Melanocyte of skin (primary cell): ENCODE results near the genes IQSEC3 and CCDC77.

- CAGE, long polyA plus RNA, 2 experiments = no peak in any of the 2 experiments
These were observed at the start of gene IQSEC3 for GRCh38 chr12:66358-67252. Gene IQSEC3, plus strand, starts transcription at chr12:66767.

DNA sequence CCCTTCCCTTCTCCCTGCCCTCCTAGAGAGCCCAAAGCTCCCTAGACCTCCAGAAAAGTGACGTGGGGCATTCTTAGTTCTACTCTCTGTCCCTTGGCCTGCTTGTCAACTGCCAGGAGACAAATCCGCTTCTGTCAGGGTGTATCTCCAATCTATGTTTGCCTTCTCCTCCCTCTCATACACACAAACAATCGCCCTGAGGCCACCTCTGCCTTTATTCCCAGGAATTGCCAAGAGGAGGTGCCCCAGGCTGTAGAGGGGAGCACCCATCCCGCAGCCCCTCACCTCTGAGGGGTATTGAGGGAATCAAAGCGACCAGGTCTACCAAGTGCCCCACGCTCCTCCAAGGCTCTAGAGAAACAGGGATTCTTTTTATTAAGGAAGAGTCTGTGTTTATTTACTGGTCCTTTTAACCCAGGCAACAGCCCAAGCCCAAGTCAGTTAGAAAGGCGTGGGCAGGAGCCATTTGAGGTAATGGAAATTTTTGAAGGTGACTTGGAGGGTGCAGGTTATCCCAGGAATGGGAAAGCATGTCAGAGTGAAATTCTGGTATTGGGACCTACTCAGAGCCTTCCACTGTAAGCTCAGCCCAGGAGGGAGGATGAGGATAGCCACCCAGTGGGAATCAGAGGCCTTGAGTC is 3.0 kb downstream of the SLC6A12 start:
- CAGE, long polyA plus RNA, 2 experiments = no peak in any of the 2 experiments

DNA sequence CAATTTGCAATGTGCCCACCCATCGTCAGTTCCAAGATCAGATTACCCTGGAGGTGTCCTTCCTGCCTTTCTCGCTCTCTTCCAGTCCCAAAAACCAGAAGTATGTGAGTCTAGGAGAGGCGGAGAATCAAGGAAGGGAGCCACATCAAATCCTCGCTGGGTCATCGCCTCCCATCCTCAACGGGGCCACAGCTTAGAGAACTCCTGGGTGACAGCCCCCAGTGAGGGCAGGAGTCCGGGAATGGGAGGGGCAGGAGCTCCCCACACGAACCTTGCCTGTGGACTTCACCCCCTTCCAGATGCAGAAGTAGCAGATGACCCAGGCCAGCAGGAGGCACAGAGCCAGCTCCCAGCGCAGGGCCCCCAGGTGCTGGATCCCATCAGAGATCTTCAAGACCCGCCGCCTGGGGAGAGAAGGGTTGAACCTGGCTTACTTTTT is 22.9 kb upstream of the SLC6A12 start:
- CAGE, long polyA plus RNA, 2 experiments = no peak in any of the 2 experiments

DNA sequence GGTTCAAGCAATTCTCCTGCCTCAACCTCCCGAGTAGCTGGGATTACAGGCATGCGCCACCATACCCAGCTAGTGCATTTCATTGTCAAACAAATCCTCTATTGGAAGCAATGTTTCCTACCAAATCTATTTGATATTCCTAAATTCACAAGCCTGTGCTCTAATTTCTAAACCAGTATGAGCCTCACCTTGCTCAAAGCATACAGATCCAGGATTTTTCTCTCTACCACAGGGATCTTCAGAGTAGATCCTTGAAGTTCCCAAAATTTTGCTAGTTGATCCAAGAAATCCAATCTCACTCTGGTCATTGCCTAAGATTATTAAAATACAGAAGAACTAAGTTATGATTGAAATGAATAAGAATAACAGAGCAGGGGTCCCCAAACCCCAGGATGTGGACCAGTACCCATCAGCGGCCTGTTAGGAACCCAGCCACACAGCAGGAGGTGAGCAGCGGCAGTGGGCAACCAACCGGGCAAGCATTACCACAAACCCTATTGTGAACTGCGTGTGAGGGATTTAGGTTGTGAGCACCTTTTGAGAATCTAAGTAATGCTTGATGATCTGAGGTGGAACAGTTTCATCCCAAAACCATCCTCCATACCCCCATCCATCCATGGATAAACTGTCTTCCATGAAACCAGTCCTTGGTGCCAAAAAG is 5.1 kb downstream of the KDM5A start:
- CAGE, long polyA plus RNA, 2 experiments = no peak in any of the 2 experiments

- CAGE, long polyA plus RNA, 2 experiments = no peak in any of the 2 experiments
These were observed at the start of gene CCDC77 for GRCh38 chr12:401263-402072. Gene CCDC77, plus strand, starts transcription at chr12:401644.

GRCh38 chr12:462617-463504 is 3.1 kb downstream of the B4GALNT3 start:
- CAGE, long polyA plus RNA, 2 experiments = no peak in any of the 2 experiments

DNA sequence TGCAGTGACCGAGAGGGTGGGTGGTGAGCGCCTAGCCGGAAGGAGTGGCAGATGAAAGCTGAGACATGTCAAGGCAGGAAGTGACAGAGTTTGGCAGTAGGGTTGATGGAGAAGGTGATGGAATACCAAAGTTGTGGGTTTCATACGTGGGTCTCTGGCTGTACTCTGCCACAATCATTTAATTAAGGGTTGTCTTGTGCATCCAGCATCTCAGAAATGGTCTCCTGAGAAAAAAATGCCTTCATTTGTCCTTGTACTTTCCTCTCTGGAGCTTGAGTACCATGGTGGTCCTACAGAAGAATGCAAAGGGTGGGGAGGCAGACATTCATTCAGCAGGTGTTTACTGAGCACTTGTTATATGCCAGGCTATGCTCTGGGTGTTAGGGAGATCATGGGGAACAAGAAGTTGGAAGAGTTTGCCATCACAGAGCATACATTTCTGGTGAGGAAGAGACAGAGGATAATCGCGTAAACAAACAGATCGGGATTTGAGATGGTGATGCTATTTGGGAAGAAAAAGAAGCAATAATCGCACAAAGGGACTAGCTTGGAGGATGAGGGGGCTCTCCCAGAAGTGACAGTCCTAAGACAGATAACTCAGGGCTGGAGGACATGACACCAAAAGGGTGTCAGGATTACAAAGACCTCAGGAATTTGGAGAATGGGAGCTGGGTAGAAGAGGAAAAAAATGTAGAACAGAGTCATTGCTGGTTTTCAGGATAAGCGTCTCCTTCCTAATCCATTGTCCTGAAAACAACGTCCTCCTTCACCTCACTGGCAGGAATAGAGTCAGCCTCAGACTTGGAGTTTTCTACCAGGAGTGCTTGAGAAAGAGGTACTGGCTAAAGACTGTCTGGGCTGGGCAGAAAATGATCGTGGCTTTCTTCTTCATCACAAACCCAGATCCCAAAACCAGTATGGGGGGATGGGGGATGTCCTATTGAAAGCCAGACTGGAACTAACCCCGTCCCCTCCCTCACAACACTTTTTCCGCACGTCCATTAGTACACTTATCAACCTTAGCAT is 13.9 kb downstream of the B4GALNT3 start:
- CAGE, long polyA plus RNA, 2 experiments = no peak in any of the 2 experiments

DNA sequence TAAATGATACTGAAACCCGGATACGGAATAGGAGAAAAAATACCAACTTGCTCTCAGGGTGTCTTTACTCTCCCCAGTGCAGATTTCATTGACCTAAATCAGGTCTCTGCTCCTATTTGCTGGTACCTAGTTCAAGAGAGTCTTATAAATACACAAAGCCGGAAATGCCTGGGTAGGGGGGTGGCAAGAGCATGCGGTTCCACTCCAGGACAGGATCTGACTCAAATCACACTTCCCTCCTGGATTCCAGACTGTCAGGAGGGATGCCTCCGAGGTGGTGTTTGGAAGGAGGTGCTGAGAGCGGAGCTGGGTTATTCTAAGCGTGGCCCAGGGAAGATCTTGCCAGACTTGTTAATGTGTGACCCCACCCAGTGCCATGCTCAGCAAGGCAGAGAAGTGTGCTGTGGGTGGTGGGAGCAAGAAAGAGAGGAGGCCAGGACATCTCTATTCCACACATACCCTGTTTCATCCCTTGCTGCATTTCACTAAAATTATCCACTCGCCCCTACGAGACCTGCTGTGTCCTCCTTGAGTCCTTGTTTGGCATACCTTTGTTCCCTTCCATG is 49.8 kb downstream of the B4GALNT3 start:
- CAGE, long polyA plus RNA, 2 experiments = no peak in any of the 2 experiments

DNA sequence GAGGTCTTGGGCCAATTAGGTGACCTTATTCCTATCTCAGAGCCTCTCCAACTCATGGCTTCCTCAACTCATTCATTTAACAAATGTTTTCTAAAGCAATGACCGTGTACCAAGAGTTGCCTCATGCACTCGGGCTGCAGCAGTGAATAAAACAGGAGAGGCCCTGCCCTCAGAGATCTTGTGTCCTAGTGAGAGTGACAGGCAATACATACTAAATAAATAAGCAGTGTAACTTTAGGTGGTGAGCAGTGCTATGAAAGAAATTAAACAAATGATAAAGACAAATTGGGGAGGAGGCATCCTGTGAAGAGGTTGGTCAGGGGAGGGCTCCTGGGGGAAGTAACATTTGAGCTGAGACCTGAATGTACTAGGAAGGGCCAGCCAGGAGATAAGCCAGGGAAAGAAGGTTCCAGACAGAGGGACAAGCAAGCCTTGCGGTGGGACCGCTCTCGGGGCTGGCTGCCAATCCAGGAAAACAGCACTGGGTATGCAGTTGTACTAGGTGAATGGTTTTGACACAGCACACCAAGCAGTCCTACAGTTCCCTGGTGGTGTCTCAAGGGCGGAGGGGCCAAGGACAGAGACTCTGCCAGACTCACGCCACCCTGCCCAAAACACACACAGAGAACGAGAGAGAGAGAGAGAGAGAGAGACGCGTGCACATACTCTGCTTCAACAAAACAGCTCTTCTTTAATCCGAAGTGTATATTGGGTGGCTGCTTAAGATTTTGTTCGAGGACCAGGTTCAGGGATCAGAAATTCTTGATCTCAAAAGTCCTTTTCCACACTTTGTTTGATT is 1.3 kb downstream of the NINJ2 start:
- CAGE, long polyA plus RNA, 2 experiments = no peak in any of the 2 experiments

- CAGE, long polyA plus RNA, 2 experiments = no peak in any of the 2 experiments
These were observed 1.4 kb upstream of the WNK1 start for GRCh38 chr12:750860-751499.

- CAGE, long polyA plus RNA, 2 experiments = no peak in any of the 2 experiments
These were observed 2.6 kb downstream of the WNK1 start for GRCh38 chr12:754810-755483.

GRCh38 chr12:884062-884384 is 65.5 kb downstream of the RAD52 start:
- CAGE, long polyA plus RNA, 2 experiments = no peak in any of the 2 experiments

DNA sequence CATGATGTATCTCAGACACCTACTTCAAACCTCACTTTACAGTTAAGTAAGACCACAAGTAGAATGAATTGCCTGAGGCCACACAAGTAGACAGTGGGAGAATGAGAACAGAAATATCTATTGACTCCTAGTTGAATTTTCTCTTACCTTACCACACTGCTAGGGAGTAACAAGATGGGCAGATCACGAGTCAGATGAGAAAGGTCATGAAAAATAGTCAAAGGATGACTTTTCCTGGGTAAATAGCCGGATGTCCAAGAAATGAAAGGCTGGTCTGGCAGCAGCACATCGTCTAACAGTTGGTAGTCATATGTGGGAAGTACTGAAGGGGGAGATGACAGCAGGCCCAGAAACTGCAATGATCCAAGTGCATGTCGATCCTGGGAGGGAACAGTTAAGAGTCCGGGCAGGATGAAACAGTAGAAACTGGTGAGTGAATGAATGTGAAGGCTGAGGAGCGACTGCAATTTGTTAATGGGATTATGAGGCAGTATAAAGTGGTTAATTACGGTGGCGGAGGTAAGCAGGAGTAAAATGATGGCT is 1.3 kb upstream of the ERC1 start:
- CAGE, long polyA plus RNA, 2 experiments = no peak in any of the 2 experiments

DNA sequence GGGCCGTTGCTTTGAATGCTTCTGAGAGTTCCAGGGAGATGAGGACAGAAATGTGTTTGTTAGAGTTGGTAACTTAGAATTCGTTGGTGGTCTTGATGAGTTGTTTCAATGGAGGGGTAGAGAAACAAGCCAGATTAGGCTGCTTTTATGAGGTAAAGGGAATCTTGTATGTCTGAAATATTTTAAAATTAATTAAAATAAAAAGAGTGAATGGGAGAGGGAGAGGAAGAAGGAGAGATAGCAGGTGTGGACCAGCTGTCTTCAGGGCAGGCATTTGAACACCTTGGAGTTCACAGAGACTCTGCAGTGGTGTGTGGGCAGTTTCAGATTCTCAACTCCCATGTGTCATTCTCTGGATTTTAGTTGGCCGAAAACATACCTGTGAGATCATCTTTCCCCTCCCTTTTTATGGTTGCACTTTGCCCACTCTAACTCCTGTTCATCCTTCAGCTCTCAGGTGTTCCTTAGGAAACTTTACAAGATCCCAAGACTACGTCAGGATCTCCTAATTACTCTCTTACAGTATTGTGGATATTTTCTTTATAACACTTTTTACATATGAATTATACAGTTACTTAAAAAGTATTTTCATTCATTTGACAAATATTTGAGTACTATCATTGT is 108.1 kb downstream of the ERC1 start:
- CAGE, long polyA plus RNA, 2 experiments = no peak in any of the 2 experiments

GRCh38 chr12:1104285-1105011 is 113.4 kb downstream of the ERC1 start:
- CAGE, long polyA plus RNA, 2 experiments = no peak in any of the 2 experiments

- CAGE, long polyA plus RNA, 2 experiments = no peak in any of the 2 experiments
These were observed 120.4 kb downstream of the FBXL14 start for GRCh38 chr12:1473855-1474572.

DNA sequence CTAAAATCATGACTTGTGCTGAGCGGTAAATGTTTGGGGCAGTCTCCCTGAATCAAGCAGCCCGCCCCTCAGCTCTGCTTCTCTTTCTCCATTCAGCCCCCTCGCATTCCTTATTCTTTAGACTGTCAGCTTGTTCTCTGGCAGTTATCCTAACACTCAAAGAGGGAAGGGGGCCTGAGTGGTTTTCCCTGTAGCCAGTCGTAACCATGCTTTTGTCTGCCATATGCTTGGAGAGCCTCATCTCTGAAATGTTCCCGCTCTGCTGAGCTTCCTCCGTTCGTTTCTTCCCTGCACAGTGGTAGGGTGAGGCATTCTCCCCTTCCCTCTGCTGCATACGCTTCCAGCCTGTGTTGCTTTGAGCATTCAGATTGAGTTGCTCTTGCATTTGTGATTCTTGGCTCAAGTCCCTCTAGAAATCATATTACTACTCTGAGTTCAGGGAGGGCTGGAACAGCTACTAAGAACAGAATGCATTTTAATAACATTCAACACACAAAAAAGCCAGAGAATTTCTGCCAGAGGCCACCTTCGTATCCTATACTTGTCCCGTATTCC is 119.7 kb downstream of the FBXL14 start:
- CAGE, long polyA plus RNA, 2 experiments = no peak in any of the 2 experiments

- CAGE, long polyA plus RNA, 2 experiments = no peak in any of the 2 experiments
These were observed 852 bp downstream of the FBXL14 start for GRCh38 chr12:1593625-1593832.

GRCh38 chr12:1595101-1595631 is 785 bp upstream of the FBXL14 start:
- CAGE, long polyA plus RNA, 2 experiments = no peak in any of the 2 experiments

DNA sequence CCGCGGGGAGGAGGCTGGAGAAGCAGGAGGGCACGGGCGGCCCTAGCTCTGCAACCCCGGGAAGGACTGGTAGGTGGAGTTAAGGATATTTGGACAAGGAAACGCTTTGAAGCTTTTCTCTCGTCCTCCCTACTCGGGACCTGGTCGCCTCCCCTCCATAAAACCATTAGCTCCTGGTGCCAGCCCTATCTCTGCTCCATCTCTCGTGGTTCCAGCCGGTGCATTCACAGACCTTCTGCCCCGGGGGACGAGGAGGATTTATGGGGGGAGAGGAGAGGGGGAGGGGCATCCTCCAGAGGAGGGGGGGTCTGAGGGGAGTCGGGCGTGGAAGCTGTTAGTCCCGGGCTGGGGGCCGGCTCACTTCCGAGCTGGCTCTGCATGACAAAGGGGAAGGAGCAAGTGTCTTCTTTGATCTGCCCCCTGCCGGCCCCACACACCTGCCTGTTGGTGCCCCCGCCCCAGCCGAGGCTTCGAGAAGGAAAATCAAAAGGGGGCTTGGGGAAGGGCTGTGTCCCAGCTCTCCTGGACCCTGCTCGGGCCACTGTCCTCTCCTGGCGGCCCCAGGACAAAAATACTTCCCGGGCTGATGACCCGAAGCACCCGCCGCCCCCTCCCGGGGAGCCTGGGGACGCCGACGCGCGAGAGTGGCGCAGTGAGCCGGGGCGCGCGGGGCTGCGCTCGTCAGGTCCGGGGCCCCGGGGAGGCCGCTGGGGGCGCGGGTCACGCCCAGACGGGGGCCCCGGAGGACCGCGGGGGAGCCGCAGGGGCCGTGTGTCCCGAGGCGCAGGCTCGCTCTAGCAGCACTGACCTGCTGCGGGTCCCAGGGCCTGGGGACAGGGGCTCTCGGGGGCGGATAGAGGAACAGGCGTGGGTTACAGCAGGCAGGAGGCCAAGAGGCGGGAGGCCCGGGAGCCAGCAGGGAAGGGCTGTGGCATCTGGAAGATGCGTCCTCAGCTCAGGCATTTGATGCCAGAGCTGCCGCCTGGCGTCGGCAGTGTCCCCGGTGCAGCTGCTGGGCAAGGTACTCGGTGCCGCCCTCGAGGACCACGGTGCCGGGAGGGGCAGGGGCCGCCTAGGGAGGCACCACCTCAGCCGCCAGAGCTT is 863 bp downstream of the WNT5B start:
- CAGE, long polyA plus RNA, 2 experiments = no peak in any of the 2 experiments